HT-29 (cell line): ENCODE measurements around a stretch of chr2.

DNA sequence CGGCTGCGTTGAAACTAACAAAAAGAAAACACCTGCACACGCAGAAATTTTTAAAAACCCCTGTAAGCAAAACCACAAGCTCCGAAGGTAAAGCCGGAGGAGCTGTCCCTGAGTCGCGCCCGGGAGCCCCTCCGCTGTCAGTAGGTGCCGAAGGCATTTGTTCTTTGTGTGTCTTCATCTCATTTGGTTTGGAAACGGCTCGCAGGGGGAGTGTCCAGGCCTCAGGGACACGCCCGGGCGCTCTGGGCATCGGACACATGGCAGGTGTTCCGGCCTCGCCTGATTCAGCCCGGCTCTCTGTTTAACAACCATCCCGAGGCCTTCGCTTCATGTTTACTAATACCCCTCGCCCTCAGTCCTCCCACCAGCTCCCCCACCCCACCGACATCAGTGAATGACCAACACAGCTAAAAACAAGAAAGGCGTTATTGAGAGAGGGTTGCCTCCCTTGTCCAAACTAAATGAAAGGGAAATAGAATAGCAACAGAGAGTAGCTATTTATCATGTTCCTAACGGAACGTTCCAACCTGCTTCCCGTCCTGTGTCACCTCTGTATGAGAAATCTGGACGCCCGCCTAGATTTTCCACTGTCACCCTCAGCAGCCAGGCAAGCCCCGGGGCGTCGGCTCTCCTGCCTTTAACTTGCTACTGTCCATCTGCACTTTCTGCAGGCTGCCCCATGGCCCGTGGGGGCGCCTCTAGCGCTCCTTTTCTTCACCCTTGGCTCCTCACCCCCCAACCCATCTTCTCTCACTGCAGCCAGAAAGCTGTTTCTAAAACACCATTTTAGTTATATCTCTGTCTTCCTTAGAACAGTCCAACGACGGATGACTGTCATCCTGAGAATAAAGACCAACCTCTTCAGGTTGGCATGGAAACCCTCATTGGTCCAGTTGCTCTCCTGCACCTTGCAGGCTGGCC lies 73.9 kb downstream of the MYCN start:
- RAMPAGE, long total RNA, result no peak

GRCh38 chr2:16069504-16070717 lies 129.6 kb downstream of the MYCN start:
- RAMPAGE, long total RNA, result no peak

DNA sequence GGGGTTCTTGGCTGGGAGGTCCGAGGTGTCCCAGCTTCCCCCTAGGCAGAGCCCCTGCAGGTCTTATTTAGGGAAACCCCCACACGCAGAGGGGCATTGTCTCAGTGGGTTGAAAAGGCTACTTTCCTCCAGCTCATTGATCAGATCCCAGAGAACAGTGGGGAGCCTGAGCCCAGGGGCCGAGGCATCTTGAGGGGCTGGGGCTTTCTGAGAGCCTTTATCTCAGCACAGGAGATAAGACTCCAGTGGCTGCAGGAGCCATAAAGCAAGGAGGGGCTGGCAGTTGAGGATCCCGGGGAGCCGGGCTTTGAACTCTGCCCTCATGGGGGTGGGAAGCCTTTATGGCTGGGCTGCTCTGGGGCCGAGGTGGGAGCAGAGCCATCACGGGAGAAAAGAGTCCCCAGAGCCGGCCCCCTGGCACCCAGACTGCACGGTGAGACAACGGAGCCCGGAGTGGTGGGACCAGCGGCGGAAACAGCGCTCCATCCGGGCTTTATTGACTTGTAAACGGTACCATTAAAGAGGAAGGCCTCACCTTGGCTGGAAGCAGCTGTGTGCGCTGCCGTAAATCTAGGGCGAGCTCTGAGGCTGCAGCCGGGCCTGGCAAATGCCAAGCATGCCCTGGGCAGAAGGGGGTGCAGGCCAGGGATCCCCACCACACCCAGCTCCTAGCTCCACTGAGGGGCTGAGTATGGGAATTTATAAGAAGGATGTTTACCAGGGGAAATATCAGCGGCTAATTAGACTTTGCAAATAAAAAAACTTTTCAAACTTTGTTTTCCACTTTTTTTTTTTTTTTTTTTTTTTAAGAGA lies 162.6 kb downstream of the MYCN start:
- RAMPAGE, long total RNA, result no peak

GRCh38 chr2:16143041-16143482 lies 202.7 kb downstream of the MYCN start:
- RAMPAGE, long total RNA, result no peak

- RAMPAGE, long total RNA, result no peak
Measured at GRCh38 chr2:16215803-16216495, 275.6 kb downstream of the MYCN start.

DNA sequence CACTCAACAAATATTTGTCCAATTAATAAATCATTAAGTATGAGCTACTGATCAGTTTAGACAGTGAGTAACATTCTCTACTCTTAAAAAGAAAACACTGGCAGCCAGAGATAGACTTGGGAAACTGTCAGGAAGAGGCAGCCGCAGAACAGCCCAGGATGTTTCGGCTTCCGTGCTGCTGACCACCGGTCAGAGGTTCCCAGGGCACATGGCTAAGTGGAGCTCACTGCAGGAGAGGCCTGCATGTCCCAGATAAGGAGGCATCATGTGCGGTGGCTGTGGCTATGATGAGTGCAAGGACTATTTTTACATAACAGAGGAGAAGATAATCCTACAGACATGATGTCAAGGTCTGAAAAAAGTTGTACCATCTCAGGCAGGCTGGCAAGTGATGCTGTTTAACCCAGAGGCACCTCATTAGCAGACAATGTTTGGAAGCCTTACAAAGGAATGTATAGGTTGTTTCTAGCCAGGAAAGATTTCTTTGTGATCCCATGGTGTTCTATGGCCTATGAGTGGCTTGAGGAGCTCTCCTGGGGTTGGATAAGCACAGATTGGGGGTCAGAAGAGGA lies 252.3 kb downstream of the CYRIA start:
- RAMPAGE, long total RNA, result no peak

DNA sequence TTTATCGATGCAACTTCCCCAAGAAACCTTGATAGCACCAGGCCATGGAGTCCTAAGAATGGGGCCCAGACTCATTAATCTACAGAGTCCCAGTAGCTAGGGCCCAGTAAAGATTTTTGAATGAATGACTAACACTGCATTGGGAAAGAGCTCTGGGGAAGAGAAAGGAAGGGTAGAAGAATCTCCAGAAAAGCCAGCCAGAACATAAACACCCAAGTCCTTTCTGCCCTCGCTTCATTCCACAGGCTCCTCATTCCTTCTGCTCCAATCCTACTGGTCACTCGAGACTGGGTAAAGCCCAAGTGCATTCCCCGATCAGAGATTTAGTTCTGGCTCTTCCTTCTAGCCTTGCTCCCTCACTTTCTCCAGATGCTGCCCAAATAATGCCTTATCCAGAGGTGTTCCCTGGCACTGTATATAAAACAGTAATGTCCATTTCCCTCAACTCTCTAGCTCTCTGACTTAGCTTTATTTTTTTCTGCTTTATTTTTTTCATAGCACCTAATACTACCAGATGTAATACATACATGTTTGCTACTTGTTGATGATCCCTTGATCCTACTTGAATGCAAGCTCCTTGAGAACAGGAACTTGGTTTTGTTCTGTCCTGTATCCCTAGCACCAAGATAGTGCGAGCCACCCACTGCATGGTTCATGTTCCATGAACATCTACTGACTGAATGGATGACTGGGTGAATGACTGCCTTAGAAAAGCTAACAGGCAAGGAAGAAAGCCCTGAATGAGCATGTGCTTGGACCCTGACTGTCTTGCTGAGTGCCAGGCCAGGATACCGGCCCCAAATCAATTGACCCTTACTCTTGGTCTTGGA lies 44.1 kb downstream of the CYRIA start:
- RAMPAGE, long total RNA, result no peak

GRCh38 chr2:16650965-16651378 lies 14.7 kb downstream of the CYRIA start:
- RAMPAGE, long total RNA, result no peak

GRCh38 chr2:16658657-16659513 lies 6.7 kb downstream of the CYRIA start:
- RAMPAGE, long total RNA, result no peak

DNA sequence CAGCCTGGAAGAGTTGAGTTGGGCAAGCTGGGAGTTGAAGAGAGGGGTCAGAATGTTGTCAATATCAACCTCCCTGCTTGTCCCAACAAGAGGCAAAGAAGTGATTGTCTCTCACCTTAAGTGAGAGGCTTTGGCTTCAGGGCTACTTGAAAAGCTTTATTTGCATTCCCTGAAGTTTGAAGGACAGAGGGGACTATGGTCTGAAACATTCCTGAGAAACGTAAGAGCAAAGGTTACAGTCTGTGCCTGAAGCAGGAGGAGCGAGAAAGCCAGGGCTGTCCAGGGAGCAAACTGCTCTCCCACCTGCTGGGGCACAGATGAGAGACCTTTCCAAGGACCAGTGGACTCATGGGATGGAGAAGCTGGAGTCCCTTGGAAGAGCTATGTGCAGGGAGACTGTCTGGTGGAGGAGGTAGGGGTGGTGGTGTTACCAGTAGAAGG lies 97.7 kb upstream of the CYRIA start:
- RAMPAGE, long total RNA, result no peak

- RAMPAGE, long total RNA, result no peak
Measured at GRCh38 chr2:16775369-16775568, 109.6 kb upstream of the CYRIA start.

GRCh38 chr2:17539450-17540285 lies 828 bp upstream of the VSNL1 start:
- RAMPAGE, long total RNA, result no peak

DNA sequence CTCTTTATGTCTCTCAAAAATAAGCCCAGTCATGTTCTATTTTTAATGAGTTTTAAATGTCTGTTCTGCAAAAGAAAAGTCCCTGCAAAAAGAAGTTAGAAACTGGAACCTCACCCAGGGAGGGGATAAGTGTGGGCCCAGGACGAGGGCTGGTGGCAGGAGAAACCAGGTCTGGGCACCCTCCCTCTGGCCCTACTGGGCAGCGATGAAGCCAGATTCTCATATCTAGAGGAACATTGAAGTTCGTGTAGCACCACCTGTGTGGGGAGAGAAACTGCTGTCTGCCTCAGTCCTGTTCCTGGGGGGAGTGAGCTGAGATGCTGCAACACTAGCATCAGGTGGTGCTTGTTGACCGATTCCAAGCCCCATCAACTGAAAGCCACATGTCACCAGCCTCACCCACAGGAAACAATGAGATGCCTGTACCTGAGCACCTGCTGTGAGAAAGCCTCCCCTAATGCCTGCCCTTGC lies 104.8 kb downstream of the SMC6 start:
- RAMPAGE, long total RNA, result no peak

DNA sequence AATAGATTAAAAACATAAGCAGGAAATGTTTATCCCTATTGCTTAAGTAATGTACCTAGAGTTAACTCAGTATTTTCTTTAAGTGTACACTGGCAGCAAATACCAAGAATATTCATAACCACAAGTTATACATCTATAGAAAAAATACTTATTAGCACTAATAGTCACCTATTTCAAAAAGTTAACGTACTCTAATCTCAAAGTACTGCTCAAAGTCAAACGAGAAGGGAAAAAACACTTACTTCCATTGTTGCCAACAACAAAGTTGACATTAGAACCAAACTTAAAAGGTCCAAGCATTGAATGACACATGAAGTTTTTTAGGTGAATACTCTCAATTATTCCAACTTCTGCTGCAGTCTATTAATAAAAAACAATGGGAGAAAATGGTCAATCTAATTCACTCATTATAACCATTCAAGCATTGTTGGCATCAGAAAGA lies 12.2 kb downstream of the SMC6 start:
- RAMPAGE, long total RNA, result no peak

DNA sequence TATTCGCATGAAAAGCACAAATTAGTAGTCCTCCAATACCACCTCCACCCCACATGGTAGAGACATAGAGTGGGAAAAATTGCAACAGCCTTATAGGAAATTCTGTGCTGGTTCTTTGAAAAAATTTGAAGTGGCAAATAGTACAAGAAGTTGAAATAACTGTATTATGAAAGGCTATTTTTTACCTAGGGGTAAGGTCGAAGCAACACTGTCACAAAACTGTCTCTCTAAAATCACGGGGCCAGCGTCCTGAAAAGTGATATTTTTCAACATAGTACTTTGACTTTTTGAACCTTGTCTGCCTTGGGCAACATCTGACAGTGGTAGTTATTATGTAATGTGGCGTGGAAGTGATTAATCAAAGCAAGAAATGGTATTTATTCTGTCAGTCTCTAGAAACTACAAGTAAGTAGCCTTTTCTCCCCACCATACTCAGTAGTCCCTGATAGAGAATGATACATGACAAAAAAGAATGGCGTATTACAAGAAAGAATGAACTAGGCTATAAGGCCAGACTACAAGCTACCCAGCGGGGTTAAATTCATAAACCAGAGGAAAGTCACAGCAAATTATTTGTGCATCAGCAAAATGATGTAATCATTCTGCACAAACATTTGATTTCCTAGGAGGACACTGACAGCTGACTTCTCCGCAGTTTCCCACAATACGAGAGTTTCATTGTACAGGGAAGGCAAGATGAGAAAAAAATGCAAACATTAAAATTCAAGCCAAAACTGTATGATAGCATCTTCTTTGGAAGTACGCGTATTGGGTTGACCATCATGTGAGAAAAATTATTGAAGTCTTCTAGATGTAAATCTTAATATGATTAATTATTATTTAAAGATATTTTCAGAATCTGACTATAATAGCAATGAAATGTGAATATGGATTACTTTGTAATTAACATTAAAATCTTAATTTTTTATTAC lies 9.9 kb downstream of the GEN1 start:
- RAMPAGE, long total RNA, result no peak

GRCh38 chr2:17830515-17830967 lies 14.3 kb downstream of the MSGN1 start:
- RAMPAGE, long total RNA, result no peak

DNA sequence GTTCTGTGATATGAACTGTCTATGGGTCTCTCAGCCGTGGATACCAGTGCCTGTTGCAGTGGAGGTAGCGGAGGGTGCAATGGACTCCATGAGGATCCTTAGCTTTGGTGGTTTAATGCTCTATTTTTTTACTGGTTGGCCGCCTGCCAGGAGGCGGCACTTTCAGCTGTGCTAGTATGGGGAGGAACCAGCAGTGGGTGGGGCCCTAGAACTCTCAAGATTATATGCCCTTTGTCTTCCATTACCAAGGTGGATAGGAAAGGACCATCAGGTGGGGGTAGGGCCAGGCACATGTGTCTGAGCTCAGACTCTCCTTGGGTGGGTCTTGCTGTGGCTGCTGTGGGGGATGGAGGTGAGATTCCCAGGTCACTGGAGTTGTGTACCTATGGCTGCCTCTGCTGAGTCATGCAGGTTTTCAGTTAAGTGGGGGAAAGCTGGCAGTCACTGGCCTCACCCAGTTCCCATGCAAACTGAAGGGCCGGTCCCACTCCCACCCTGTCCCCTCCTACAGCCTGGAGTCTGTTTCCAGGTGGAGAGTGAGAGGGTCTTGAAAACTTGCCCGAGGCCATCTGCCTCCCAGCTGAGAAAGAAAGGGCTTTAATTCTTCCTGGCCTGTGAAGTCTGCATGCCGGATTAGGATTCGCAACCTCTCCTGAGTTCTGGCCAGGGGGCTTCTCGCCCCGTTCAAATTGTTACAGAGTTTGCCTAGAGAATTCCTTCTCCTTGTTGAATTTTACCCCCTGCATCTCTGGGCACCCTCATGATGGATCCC lies 14.5 kb downstream of the KCNS3 start:
- RAMPAGE, long total RNA, result no peak

DNA sequence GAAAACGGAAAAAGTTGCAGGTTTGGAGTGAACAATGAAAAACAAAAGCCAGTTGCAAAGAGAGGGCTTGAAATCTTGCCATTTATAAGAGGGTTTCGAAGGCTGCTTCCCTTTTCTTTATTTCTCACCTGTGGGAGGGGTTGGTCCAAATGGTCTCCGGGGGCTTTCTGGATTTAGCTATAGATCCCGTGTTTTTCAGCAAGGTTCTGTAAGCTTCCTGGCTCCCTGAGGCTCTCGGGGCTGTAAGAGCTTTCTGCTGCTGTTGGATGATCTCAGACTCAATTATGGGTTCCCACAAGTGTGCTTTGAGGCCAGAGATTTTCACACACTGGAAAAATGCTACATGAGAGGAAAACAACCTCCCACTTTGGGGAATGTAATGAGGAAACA lies 249.2 kb downstream of the RDH14 start:
- RAMPAGE, long total RNA, result no peak

DNA sequence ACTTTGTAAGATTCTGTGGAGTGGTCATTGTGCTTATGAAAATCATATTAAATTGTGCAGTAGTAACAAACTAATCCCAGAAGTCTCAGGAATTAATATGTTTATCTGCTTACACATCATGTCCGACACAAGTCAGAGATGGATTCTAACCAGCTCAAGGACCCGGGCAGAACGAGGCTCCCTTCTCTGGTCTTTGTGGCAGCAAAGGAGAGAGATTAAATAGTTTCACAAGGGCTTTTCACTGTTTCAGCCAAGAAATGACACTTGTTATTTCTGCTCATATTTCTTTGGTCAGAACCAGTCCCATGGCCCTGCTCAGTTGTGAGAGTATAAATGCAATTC lies 104.6 kb downstream of the RDH14 start:
- RAMPAGE, long total RNA, result no peak

- RAMPAGE, long total RNA, result no peak
Measured at GRCh38 chr2:18559606-18559676, 1.0 kb downstream of the RDH14 start.